Mammary epithelial cell (primary cell): ENCODE measurements around the gene RPS6KC1.

- CAGE, long polyA plus RNA, result no peak
- RRBS, result no CpG with 5 or more reads among the region's 2 CpGs
These were observed 86.3 kb downstream of the INTS7 start for GRCh38 chr1:211948955-211949607.

DNA sequence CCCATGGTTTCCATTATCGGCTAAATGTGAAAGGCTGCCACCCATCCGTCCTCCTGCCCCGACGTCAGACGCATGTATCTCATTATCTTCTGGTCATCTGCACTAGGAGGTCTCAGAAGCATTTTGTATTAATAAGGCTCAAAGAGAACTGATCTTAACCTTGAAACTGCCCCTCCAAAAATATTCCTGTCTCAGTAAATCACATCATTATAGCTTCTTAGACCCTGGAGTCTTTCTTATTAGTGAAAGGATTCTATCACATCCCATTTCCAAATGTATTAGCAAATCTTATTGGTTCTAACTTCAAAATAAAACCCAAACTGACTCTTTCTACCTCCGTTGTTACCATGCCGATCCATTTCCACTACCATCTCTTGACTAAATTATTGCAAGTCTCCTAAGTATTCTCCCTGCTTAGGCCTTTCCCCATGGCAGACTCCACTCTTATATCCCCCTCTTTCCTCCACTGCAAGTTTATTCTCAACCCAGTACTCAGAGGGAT, 26.8 kb downstream of the INTS7 start:
- CAGE, long polyA plus RNA, result no peak
- RRBS, result no CpG with 5 or more reads among the region's 7 CpGs

DNA sequence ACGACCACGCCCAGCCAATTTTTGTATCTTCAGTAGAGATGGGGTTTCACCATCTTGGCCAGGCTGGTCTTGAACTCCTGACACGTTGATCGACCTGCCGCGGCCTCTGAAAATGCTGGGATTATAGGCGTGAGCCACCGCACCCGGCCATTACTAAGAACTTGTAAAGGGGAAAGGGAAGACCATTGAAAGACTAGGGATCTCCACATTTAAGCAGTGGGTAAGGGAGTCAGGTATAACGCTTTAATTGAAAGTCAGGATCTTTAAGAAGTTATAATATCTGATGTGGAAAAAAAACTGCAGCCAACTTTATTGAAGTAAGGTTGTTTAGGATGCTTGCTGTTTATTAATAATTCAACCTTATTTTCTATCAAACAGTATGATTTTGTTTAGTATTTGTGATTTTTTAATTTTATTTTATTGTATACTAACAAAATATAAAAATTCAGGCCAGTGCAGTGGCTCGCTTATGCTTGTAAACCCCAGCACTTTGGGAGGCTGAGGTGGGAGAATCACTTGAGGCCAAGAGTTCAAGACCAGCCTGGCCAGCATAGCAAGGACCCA, 44.7 kb downstream of the PPP2R5A start:
- CAGE, long polyA plus RNA, result no peak
- RRBS, result no CpG with 5 or more reads among the region's 11 CpGs

DNA sequence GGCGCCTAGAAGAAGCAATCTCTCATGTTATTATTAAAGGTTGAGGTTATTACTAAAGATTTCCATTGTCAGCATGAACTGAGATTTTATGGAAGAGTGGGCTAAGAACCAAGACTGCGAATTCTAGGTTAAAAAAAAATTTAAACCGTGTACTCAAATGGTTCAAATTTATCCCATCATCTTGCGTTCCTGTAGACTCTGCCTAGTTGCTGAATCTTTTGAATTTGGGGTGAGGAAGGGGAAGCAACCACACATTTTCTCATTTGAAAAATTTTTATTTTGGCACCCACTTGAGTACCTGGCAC, 298 bp upstream of the GARIN4 start:
- CAGE, long polyA plus RNA, result no peak
- RRBS, result no CpG with 5 or more reads among the region's 4 CpGs

DNA sequence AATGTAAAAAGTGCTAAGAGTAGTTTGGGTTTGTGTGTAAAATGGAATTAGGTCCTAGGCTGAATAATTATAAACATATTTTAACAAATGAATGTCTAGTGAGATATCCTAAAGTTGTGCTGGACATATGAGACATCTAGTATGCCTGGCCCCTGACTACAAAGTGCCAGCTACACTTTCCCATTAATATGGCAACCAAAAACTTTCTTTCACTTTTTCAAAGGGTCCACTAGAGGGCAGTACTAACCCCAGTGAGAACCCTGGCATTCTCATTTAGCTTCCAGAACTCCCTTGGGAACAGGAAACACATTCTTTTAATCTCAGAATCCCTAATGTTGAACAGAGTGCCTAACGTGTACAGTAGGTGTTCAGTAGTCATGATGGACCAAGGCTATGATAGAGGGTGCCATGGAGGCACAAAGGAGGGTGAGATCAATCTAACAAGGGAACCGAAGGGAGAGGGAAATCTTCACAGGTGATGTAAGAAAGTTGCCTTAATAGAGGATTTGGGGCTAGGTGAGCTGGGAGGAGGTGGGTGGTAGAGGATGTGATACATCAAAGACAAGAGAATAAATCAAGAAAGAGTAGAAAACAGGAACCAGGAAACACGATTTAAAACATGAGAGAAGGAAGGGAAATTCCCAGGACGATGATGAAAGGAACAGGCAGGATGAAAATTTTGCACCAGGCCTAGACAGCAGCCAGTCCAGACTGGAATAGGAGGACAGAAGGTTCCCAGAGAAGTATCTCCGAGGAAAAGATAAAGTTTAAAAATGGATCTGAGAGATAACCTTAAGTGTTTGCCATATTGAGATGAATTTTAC, 41.6 kb downstream of the NSL1 start:
- CAGE, long polyA plus RNA, result no peak
- RRBS, result no CpG with 5 or more reads among the region's 5 CpGs

DNA sequence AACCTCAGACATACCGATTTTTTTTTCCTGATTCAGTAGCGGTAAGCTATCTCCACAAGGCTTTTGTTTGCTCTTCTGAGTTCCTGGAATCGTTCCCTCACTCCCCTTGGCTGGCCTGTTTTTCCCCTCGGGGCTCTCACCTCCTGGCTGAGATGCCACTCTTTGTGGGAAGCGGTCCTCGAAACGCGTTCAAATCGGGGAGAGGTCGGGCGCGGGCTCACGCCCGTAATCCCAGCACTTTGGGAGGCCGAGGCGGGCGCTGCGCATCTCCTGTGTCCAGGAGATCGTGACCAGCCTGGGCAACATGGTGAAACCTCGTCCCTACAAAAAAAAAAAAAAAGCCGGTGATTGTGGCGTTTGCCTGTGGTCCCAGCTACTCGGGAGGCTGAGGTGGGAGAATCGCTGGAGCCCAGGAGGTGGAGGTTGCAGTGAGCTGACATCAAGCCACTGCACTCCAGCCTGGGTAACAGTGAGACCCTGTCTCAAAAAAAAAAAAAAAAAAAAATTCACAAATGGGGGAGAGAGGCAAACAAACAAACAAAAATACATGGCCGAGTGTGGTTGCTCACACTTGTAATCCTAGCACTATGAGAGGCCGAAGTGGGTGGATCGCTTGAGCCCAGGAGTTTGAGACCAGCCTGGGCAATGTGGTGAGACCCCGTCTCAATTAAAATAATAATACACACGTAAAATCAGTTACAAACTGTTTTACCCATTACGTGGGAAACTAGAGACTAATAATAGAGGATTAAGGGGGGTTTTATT, 637 bp downstream of the TATDN3 start:
- CAGE, long polyA plus RNA, result no peak
- RRBS, result no CpG with 5 or more reads among the region's 30 CpGs

- CAGE, long polyA plus RNA, result no peak
- RRBS, result no CpG with 5 or more reads among the region's 5 CpGs
These were observed 2.9 kb downstream of the TATDN3 start for GRCh38 chr1:212794407-212795207.

DNA sequence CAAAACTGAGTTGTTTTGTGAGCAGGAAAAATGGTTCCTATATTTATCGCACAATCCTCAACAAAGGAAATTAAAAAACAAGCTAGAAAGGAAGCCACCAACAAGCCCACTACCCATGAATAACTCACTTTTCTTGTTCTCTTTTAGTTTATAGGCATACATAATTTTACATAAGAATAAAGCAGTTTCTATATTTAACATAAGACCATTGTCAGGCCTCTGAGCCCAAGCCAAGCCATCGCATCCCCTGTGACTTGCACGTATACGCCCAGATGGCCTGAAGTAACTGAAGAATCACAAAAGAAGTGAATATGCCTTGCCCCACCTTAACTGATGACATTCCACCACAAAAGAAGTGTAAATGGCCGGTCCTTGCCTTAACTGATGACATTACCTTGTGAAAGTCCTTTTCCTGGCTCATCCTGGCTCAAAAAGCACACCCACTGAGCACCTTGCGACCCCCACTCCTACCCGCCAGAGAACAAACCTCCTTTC, 40.5 kb upstream of the VASH2 start:
- CAGE, long polyA plus RNA, result no peak
- RRBS, result no CpG with 5 or more reads among the region's 7 CpGs

- CAGE, long polyA plus RNA, result no peak
- RRBS, result no CpG with 5 or more reads among the region's 6 CpGs
These were observed 35.6 kb upstream of the VASH2 start for GRCh38 chr1:212914646-212915182.

DNA sequence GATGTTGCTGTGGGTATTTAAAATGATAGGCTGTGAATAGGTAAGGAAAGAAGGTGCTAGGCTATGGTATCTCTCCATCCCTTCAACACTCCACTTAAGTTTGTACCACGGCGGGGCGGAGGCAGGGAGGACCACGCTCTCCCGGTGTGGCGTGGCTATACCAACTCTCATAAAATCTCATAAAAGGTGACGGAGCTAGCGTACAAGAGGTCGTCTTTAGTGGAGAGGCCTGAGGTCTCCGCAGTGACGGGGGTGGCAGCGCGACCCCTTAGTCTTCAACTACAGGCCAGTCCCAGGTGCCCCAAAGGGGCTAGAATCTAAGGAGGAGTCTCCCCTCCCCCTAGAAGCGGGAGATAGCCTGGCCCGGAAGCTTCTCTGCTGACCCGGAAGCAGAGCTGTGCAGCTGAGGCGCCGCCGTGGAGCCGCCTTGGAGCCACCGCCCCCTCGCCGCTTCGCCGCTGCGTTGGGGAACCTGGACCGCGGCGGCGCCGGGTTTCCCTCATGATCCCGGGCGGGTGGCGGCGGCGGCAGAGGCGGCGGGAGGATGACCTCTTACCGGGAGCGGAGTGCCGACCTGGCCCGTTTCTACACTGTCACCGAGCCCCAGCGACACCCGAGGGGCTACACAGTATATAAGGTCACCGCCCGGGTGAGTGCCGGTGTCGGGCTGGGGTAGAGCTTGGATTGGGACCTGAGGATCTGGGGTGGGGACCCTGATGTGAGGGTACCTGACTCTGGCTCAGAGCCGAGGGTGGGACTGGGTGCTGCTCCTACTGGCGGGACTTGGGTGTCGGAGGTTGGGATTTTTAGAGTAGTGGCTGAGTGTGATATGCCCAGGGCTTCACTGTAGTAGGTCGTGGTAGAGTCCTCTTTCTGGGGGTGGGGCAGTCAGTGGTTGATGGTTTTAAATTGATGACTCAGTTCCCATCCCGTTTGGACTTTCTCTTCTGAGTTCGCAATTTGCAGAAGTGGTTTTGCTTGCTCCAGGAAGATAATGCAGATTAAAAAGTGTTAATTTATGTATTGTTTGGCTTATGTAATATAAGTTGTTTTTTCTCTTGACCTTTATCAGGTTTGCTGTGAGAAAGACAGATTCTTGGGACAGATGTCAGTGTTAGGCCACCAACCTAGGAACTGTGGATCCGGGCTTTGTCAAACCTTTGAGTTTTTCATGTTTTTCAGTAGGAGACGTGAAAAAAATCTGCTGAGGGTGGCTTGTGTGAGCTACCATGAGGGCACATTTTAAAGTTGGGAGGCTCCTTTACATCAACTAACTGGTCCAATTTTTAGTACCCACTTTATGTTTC, at the start of gene RPS6KC1:
Gene RPS6KC1, plus strand, starts transcription at position 381 of the 1,307 bp plus-strand sequence.
- CAGE, long polyA plus RNA, result no peak
- RRBS, result 2% methylated on average over 14 of the region's 57 CpGs

DNA sequence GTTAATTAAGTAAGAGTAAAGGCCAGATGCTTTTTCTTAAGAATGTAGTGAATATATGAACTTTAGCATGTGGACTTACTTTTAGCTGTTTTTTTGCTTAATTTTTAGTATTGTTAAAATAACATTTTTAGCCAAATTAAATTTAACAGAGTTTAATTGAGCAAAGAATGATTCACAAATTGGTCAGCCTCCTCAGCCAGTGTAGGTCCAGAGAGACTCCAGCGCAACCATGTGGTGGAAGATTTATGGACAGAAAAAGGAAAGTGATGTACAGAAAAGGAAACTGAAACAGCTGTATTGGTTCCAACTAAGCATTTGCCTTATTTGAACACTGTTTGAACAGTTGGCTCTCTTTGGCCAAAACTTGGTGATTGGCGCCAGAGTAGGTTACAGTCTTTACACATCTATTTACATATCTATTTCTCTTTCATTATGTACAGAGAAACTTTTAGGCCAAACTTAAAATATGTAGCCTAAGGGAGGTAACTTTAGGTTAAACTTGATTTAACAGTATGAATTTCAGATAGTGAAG, 19.3 kb downstream of the RPS6KC1 start:
- CAGE, long polyA plus RNA, result no peak
- RRBS, result no CpG with 5 or more reads among the region's 2 CpGs

- CAGE, long polyA plus RNA, result no peak
- RRBS, result no CpG with 5 or more reads among the region's 4 CpGs
These were observed 276.3 kb downstream of the RPS6KC1 start for GRCh38 chr1:213327272-213327864.

GRCh38 chr1:213399370-213400333, 348.6 kb downstream of the RPS6KC1 start:
- CAGE, long polyA plus RNA, result no peak
- RRBS, result no CpG with 5 or more reads among the region's 20 CpGs

- CAGE, long polyA plus RNA, result no peak
- RRBS, result no CpG with 5 or more reads among the region's 2 CpGs
These were observed 254.1 kb upstream of the PROX1 start for GRCh38 chr1:213733559-213734217.

GRCh38 chr1:213987438-213987912, 298 bp upstream of the PROX1 start:
- CAGE, long polyA plus RNA, result no peak
- RRBS, result 2% methylated on average over 16 of the region's 35 CpGs

- CAGE, long polyA plus RNA, result no peak
These were observed 2.8 kb downstream of the PROX1 start for GRCh38 chr1:213990716-213990844.

DNA sequence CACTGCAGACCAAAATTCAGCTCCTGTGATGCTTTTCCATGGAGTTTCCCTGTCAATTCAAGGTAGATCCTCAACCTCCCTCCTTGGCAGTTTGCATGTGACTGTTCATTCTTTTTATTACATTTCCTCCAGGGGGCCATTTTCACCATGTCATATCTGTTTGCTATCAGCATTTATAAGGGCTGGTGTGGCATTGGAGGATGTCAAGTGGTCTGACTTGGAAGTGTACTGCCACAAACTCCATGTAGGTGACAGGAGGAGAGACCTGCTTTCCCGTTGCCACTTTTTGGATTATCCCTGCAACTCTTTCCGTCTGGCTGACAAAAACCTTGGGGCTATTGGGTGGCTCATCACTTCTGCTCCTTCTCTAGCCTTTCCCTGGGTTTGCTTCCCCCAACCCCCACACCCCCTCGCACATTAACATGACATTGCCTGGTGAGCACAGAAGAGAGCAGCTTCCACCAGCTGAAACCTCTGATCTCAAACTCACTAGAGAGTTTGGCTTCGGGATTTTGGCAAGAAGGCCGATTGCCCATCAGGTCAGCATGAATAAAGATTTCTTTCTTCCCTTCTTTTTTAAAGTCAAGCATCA, 39.1 kb downstream of the PROX1 start:
- CAGE, long polyA plus RNA, result no peak
- RRBS, result no CpG with 5 or more reads among the region's 5 CpGs

GRCh38 chr1:214028036-214028855, 40.5 kb downstream of the PROX1 start:
- CAGE, long polyA plus RNA, result no peak
- RRBS, result no CpG with 5 or more reads among the region's 10 CpGs

- CAGE, long polyA plus RNA, result no peak
- RRBS, result no CpG with 5 or more reads among the region's 7 CpGs
These were observed 50.9 kb downstream of the SMYD2 start for GRCh38 chr1:214331916-214332299.

GRCh38 chr1:214550904-214551168, 566 bp downstream of the PTPN14 start:
- CAGE, long polyA plus RNA, result no peak
- RRBS, result 1% methylated on average over 22 of the region's 24 CpGs